AG09319 (cell line): Measurements from ENCODE around the genes PCYT1B, POLA1, MAGEB6B and PRRG1.

DNA sequence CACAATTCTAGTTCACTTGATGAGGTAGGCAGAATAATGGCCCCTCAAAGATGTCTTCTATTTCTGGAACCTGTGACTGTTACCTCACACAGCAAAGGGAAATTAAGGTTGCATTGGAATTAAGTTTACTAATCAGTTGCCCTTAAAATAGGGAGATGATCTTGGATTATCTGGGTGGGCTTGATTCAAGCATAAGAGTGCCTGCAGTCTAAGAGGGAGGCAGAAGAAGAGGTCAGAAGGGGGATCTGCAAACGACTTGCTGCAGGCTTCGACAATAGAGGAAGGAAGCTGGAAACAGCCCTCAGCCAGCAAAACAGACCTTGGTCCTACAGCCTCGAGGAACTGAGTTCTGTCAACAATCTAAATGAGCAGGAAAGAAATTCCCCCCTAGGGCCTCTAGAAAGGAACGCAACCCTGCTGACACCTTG is 61.3 kb downstream of the SAT1 start:
- RRBS = no CpG with 5 or more reads among the region's 4 CpGs

- RRBS = no CpG with 5 or more reads among the region's 5 CpGs
Observed at GRCh38 chrX:23936046-23936502, 28.3 kb downstream of the CXorf58 start.

DNA sequence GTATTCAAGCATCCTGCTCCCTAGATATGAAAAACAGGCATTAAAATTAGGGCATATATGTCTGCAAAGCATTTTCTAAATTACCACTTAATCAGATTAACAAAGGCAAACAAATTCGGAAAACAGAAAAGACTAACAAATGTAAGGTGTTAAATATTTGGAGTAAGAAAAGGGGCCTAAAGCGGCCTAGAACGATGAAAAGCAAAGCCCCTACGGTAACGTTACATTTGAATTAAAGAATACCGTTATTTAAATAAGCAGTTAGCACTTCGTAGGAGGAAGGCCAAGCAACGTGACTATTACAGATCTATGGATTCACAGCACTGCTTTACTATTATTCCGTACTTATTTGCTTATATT is 3.1 kb downstream of the KLHL15 start:
- RRBS = no CpG with 5 or more reads among the region's 9 CpGs

DNA sequence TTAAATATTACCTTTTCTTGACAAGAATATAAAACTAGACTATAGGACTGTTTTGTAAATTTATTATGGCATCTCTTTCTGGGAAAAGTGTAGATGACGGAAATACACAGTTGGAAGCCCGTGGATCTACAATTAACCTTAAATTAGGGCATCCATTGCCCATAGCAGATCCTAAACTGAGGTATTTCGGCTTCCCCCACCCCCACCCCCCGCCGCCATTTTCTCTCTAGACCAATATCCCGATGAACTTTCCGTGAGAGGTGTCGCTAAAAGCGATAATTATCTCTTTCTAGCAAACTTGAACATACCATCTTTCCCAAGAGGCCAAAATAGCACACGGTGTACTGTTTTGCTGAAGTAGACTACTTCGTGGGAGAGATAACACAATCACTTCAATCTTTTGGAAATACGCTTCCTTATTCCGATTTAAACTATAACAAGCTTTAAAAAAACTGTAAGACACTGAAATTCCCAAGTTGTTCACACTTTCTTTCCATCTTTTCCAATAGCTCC is 559 bp downstream of the KLHL15 start:
- RRBS = no CpG with 5 or more reads among the region's 13 CpGs

DNA sequence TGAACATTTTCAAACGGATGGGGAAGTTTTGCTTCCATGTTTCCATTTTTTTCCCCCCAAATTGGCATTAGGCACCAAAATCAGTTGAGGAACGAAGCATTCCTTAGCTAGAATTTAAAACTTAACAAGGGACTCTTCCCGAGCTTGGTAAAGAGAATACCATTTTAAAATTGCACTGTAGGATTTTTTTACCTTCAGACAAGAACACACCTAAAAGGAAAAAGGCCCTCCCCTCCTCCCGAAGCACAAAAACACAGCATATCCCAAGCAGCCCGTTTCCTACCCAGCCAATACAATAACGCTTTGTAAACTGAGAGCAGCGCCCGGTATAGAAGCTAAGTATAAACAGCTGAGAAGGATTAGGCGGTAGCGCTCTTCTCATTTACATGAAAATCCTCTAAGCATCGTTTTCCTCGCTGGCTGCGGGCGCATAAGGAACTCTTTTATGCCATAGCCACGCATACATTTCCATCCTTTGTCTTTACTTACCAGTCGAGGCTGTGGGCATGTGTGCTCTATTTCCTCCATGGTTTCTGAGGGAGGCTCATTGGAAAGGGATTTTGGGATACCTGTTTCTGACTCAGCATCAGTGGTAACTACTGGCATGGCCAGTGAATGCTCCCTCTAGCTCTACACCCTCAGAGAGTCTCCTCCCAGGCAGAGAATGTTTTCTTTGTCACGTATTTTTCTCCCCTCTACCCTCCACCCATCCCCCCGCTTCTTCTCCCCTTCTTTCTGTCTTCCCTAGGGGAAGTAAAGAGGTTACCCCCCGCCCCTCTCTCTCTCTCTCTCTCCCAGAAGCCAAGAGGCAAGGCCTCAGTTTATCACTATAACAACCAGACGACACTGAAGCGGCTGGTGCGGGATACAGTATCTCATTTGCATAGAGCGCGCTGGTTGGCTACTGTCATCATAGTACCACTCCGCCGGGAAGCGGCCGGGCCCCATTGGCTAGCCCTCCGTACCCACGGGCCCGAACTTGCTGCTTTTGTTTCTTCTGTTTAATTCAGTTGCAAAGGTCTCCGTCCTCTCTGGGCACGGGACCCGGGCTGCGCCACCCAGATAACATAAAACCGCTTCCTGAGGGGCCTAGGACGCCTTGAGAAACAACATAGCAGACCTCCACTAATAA is at the start of gene PCYT1B:
TSS of gene PCYT1B (minus strand) at position 848 of the 1,132 bp plus-strand sequence.
- RRBS = no CpG with 5 or more reads among the region's 37 CpGs

DNA sequence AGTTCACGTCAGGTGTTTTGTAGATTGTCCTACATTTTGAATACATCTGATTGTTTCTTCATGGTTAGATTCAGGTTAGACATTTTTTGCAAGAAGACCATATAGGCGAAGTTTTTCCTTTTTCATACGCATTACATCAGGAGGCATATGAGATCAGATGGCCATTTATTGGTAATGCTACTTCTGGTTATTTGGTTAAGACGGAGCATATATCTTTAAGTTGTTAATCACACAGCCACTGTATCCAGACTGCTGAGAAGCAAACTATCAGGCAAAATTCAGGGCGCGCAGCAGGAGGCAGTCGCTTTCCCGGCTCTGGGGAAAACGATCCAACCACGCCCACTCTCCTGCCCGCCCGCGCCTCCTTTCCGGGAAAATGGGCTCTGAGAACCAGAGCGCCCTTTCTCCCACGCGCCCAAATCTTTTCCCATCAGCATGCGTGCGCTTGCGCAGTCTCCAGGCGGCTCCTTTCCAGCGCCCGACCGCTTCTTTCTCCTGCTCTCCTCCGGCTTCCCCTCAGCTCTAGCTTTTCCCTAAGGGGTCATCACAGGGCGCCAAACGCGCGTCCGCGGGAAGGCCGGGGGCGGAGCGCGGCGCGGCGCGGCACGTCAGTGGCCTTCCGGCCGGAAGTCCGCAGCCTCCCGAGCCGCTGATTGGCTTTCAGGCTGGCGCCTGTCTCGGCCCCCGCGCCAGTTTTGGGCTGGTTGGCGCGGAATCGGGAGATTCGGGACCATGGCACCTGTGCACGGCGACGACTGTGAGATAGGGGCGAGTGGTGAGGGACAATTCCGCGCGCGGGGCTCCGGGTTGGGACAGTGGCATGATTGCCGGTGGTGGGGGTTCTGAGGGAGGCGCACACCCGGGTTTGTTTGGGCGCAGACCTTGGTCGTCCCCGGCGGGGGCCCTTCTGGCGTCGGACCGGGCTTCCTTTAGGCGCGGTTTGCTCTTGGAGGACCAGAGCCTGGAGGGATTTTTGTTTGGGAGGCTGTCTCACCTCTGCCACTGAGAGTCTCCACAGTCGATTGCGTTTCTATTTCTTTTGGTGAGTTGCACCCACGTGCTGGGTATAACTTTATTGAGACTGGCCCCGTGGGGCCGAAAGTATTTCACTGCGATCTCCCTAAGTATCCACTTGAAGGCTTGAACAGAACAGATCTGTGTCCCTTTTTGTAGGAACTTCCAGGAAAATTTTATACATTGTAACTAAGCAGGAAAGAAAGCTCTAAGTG is at the start of gene POLA1:
TSS of gene POLA1 (plus strand) at position 689 of the 1,229 bp plus-strand sequence.
- RRBS = 16% methylated on average over 24 of the region's 80 CpGs

- RRBS = no CpG with 5 or more reads among the region's 16 CpGs
Observed at GRCh38 chrX:26160229-26160850, at the start of gene MAGEB6B. Gene MAGEB6B (plus strand): TSS chrX:26160601.

- RRBS = no CpG with 5 or more reads among the region's 7 CpGs
Observed at GRCh38 chrX:27350504-27351042, 112.6 kb downstream of the PPP4R3C start.

DNA sequence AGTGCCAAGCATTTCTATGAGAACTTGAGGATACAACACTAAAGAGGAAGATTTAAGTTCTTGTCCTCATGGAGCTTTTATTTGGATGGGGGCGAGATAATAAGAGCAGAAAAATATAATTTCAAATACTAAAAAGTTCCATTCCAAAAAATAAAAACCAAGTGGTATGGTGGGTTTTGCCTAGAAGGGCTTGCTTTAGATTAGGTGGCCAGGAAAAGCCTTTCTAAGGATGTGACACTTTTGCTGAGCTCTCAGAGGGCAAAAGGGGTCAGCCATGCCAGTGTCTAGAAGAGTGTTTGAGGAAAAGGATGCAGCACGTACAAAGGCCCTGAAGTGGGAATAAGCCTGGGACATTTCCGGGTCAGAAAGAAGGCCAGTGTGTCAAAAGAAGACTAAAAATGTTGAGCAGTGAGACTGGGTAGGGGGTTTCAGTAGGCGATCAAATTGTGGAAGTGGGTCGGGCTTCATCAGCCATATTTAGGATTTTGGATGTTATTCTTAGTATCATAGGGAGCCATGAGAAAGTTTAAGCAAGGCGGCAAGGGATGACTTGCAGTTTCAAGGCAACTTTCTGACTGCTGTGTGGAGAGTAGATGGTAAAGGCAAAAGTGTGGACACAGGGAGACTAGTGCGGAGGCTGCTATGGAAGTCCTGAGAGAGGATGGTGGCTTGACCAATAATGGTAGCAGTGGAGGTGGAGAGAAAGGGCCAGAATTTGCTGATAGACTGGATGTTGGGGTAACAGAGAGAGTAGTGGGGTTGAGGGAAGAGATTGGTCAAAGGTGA is 15.2 kb downstream of the GK start:
- RRBS = no CpG with 5 or more reads among the region's 7 CpGs

DNA sequence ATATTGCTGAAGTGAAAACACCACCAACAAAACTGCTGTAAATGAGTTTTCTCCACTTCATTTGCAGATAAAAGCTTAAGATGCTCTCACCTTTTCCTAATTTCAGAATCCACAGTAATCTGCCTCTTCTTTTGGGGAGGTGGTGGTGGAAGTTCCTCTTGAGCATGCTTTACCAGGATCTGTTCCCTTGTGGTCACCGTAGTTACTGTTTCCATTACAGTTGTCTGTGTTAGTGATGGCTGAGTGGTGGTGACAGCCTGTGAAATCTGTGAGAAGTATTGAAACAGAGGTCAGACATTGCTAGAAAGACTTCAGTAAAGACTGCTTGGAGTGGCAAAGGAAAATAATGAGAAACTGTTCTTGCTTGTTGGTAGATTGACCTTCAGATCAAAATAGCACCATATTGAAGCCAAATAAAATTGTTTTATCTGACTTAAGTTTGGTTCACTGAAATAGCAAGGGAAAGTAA is 666.2 kb downstream of the DMD start:
- RRBS = no CpG with 5 or more reads among the region's 1 CpG

- RRBS = no CpG with 5 or more reads among the region's 8 CpGs
Observed at GRCh38 chrX:34654939-34655477, 2.1 kb downstream of the TMEM47 start.

DNA sequence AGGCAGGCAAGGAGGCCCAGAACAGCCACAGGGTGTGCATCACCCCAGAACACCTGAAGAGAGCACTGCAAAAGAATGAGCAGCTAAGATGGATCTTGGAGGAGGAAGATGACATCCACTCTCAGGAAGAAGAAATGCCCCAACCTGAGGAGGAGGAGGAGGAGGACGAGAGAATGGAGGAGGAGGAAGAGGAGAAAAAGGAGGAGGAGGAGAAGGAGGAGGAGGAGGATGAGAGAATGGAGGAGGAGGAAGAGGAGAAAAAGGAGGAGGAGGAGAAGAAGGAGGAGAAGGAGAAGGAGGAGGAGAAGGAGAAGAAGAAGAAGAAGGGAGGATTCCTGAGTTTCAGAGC is 288.1 kb upstream of the FAM47C start:
- RRBS = no CpG with 5 or more reads among the region's 1 CpG

DNA sequence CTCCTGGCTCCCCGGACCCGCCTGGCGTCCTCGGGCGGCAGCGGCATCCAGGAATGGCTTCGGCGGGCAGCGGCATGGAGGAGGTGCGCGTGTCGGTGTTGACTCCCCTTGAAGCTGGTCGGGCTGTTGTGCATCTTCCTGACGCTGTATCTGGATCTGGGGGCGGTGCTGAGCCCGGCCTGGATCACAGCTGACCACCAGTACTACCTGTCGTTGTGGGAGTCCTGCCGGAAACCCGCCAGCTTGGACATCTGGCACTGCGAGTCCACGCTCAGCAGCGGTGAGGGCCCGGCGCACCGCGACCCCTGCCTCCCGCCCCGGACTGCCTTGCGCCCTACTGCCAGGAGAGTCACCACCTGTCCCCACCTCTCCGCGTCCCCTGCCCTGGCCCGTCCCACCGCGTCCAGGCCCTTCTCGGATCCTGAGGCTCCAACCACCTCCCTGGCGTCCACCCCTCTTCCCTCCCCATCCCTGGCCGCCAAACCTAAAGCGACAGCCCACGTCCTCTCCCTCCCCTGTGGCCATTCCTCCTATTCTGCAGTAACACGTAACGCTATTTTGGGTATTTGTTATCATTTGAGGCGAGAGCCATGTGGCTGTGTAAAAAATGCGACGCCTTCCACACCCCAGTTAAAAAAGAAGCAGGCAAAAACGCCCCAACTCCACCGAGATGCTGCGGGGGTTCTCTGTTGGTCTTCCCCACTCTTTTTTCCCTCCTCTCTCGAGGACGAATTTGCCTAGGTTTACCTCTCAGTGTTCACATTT is 50.1 kb upstream of the FAM47C start:
- RRBS = 46% methylated on average over 4 of the region's 49 CpGs

- RRBS = no CpG with 5 or more reads among the region's 46 CpGs
Observed at GRCh38 chrX:37348917-37349510, at the start of gene PRRG1. Gene PRRG1 (plus strand): TSS chrX:37349364.

DNA sequence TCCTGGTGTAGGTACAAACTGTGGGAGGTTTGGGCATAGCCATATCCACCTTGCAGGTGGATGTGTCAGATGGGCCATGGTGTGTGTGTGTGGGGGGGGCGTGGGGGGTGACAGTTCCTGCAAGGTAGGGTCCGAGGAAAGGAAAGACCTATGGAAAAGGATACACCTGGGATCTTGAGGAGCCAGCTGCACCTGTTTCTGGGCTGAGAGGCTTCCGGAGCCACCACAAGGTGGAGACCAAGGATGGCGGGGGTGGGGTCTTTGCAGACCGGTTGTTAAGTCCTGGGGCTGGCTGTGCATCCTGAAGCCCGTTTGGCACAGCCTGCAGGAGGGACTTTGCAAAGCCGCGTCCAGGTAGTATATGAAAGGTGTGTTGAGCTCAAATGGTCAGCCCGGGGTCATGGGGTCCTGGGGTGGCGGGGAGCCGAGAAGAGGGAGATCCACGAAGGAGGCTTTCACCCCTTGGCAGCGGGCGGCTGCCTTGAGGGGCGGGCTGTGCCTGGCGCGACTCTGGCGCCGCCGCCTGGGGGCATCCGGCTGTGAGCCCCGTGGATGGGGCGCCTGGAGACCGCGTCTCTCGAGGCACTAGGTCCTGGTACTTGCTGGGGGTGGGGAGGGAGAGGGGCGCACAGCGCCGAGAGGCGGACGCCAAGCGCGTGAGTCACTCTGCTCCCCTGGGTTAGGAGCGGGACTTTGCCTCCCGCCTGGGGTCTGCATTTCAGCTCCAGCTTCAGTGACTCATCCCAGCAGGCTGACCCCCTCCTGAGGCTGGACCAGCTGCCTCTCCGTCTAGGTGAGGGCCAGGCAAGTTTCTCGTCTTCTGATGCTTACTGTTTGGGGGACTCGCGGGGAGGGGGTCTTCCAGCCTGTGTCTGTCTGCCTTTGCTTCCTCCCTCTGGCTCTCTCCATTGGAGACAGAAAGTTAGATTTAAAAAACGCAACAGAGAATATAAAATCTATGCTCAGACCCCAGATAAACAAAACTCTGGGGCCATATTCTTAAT is 58.3 kb upstream of the DYNLT3 start:
- RRBS = 25% methylated on average over 3 of the region's 40 CpGs

DNA sequence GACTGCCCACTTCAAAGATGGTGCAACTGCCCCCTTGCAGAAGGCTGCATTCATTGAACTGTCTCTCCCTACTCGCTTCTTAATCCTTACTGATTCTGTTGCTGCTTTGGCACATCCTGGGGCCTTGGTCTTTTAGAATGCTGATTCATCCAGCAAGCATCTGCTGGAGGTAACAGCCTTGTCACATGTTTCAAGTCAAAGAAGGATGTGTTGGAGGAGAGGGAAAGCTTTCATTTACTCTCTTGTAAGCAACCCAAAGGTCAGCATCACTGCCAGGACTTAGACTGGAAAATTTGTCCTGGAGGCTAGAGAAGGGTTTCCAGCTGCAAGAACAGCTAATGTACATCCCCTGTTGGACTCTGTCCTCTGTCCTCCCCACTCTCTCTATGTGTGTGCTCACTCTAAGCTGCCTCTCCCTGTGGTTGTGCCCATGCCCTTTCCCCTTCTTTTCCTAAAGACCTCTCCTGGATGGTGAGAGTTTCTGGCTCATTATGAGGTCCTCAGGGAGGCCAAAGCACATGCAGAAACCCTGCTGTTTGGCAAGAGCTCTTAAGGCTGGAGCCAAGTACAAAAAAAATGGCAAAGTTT is 13.2 kb upstream of the SRPX start:
- RRBS = no CpG with 5 or more reads among the region's 1 CpG

DNA sequence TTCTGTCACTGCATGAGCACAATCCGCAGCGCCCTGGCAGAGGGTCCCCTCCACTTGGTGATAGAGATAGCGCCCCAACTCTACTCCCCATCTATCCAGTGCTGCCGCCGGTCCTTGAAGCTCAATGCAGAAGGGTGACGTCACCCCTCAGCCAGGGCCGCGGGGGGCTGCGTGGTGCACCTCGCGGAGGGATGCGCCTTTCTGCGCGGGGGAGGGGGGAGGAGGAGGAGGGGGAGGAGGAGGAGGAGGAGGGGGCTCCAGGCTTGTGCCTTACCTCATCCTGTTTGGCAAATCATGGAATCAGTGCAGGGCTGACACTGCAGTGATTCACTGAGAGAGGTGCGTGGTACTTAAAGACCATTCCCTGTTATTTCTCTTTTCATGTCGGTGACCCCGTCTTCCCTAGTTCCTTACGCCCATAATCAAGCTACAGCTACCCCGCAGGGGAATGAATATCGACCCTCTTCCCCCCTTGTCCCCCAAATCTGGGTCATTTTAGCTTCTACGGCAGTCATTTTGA is 1.1 kb downstream of the TSPAN7 start:
- RRBS = no CpG with 5 or more reads among the region's 21 CpGs

DNA sequence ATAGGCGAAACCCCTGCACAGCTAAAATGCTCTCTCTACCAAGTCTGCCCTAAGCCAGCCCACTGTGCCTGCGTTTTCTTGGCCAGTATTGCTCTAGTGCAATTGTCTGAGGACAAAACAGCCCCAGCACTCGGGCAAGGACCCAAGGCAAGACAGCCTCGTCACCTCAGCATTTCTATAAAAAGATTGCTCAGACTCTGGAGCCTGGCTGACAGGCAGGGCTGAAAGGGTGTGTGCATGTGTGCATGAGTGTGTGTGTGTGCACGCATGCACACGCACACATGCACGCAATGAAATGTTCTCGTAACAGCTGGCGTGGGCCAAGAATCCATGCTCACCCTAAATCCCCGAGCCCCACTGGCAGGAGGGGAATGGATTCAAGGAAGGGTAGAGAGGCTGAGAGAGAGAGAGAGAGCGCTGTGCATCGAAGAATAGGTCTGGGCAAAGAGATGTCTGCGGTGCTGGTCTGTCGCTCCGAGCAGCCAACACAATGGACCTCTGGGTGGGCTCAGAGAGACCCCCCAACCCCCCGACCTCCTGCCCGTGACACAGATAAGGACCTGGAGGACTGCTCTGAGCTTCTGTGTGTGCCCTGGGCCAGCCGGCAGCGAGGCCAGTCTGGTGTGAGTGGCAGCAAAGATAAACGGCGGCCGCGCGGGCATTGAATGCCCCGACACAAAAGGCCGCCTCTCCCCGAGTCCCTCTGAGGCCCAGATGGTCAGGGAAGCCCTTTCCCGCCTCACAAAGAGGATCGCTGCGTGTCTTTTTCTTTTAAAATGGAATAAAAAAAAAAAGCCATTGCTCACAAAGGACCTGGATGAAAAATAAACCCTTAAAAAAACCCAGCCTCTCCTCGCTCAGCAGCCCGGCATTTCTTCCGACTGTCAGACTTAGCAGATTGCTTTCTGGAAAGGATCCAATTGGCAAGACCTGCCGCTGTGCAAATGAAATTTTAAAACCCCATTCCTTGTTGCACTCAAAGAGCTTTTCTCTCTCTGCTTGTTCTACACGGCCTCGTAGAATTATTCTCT is 579.0 kb downstream of the BCOR start:
- RRBS = no CpG with 5 or more reads among the region's 36 CpGs

DNA sequence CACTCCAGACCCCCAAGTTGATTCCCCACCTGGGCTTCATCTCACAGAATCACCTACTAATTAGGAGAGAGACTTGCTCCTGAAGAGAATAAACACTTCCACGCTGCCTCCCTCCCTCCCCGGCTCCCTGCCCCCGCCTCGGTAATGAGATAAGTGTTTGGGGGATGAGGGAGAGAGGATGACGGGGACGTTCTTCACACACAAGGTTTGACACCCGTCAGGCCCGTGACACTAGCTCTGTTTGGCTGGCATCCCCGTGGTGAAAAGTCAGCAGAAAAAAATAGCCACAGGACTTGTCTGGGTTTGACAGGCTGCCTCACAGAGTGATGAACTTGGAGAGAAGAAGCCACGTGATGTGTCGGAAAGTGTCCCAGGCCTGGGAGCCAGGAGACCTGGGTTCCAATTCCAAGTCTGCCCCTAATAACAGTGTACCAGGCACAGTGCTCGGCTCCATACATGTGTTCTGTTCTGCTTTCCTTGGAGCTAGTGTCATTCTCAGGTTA is 578.1 kb downstream of the BCOR start:
- RRBS = no CpG with 5 or more reads among the region's 12 CpGs

GRCh38 chrX:39645023-39645408 is 452.7 kb downstream of the BCOR start:
- RRBS = no CpG with 5 or more reads among the region's 6 CpGs